GM19239 (cell line): ENCODE data around the gene TEKT5.

- RRBS, result no CpG with 5 or more reads among the region's 4 CpGs
Measured at GRCh38 chr16:7351918-7352232, 1238.4 kb downstream of the TMEM114 start.

DNA sequence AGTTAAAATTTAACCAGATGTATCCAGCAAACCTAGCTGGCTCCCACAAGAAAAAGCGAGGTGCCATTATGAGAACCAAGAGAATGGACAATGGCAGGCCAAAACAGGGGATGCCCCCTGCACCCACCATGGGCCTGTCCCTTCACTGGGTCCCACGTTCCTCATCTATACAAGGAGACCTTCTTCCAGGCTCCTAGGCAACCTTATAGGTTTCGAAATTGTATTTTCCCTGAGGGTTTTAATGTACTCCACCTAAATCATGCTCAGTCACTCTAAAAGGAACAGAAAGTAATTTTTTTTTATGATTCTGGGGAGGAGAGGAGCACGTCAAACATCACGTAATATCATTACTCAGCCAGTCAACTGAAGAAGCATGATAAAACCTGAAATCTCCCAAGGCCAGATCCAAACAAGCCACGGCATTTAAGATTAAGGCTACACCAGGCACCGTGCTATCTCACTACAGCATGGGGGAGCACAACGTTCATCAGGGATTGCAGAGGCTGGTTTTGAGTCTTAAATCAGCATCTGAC, 3.8 kb upstream of the TMEM114 start:
- RRBS, result no CpG with 5 or more reads among the region's 8 CpGs

GRCh38 chr16:8621834-8622696, 567 bp downstream of the METTL22 start:
- RRBS, result no CpG with 5 or more reads among the region's 27 CpGs

GRCh38 chr16:8626282-8626528, 4.7 kb downstream of the METTL22 start:
- RRBS, result no CpG with 5 or more reads among the region's 8 CpGs

DNA sequence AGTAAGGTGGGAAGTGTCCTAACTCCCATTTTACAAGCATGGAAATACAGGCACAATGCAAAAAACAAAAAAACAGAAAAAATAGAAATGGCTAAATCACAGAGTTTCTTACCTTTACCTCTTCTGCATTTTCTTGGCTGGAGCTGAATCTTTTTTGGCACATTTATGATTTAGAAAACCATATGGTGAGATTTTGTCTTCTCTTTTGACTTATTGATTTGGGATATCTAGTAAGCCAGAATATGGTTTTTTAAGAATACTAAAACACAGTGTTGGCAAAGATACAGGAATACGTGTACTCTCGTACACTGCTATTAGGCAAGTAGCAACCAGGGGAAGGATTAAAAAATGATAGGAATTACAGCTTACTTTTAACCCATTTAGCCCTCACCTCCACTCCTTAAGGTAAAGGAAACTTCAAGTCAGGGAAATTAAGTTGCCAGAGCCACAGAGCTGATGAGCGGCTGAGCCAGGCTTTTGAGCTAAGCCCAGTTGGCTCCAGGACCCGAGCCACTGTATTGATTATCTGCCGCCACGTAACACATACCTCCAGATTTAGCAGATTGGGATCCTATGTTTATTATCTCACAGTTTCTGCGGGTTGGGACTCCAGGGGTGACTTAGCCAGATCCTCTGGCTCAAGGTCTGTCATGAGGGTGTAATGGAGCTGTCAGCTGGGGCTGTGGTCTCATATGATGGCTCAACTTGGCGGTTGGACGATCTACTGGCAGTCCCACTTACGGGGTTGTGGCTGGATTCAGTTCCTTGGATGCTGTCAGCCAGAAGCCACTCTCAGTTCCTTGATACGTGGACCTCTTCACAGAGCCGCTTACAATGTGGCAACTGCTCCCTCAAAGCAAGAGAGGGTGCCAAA, 57.5 kb downstream of the TMEM186 start:
- RRBS, result no CpG with 5 or more reads among the region's 12 CpGs

DNA sequence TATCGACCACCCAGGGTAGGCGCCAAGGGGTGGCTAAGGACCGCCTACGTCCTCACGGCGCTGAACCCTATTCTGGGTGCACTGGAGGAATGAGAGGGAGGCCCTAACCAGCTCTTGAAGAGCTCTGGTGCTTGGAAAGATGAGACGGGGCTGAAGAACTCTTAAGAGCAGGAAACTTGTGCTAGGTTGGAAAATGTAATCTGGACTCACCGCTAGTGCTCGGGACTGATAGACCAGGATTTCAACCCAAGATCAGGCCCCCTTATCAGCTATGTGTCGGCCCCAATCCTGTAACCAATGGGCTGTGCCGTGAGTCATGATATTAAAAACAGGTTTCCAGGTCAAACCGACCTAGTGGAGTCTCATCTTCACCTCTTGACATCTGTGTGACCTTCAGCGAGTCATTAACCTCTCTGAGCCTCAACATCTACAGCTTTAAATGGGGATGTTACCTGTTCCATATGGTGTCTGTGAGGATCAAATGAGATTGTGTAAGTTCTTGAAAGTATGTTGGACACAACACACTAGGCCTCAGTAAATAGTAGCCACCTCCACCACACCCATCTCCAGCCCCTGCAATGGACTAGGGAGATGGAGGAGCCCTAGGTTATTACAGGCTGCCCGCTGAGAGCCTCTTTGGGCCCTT, 496 bp downstream of the PMM2 start:
- RRBS, result no CpG with 5 or more reads among the region's 14 CpGs

- RRBS, result no CpG with 5 or more reads among the region's 11 CpGs
Measured at GRCh38 chr16:8839437-8840211, 29.2 kb downstream of the CARHSP1 start.

DNA sequence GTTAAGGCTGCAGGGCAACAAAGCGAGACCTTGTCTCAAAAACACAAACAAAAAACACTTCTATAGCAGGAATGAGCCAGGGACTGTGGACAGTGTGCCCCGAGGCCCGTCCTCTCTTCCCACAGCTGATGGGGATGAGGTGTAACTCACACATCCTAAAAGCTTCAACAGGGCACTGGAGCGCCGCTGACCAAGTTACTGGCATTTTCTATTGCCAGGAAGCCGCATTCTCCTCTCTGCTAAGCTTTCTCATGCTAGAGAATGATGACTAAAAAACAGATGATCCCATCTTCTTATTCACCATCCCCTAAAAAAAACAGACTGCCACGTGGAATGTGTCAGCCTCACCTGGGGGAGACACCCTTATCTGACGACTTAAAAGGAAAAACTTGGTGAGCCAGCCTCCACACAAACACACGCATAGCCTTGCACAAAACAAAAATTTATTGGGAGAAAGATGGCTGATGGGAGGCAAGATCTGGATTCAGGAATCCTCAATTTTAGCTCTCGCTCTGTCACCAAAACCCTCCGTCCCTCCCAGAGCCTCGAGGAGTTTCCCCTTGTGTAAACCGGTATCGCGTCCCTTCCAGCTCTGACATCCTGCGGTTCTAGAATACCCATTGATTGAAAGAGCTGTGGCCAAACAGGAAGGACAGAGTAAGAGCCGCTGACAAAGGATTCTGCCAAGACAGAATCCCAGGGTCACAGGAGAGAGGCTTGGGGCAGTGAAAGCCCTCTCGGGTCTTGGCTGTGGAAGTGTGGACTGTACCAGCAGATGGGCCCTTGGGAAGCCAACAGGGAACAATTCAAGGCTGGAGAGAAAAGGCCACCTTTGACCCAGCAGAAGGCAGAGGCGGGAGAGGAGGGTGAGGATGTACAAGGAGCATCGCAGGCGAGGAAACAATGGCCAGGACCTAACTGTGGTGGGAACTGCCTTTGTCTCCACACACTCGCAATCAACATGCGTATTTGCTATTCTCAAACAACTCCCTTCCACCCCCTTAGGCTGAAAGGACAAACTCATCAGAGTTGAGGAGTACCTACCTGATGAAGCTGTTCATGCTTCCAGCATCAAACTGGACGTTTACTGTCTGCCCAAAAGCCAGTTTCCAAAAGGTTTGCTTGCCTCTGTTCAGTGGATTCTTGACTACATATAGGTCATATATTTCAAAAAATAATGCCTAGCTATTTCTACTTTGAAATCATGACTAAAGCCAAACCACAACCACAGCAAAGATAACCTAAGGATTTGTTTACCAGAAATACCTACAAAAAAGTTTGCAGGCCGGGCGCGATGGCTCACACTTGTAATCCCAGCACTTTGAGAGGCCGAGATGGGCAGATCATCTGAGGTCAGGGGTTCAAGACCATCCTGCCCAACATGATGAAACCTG, 15.8 kb downstream of the CARHSP1 start:
- RRBS, result no CpG with 5 or more reads among the region's 28 CpGs

- RRBS, result no CpG with 5 or more reads among the region's 5 CpGs
Measured at GRCh38 chr16:8856707-8857203, 12.1 kb downstream of the CARHSP1 start.

DNA sequence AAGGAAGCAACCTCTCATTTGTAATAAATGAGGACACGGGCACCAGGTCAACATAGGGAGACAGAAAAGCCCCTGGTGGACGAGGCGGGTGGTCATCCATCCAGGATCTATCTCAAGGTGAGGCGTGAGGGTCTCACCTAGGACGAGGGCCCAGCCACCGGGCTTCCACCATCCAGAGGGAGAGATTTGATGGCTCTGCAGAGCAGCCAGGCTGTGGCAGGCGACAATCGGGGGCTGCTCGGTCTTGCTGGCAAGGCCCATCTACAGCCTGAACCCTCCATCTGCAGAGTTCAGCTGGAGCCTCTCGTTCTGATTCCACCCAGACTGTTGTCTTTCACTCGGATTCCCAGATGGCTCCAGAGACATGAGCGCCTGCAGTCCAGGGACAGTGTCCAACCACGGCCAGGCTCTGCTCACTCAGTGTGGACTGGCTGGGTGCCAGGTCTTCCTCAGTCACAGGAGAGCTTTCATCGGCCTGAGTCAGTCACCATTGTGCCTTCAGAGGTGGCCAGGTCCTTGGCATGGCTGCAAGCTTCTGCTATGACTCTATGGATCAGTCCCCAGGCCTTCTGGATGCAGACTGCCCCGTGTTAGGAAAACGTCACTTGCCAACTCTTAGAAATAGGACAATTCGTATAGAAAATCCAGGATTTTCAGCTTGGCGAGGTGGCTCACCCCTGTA, 5.9 kb downstream of the LITAFD start:
- RRBS, result no CpG with 5 or more reads among the region's 18 CpGs

DNA sequence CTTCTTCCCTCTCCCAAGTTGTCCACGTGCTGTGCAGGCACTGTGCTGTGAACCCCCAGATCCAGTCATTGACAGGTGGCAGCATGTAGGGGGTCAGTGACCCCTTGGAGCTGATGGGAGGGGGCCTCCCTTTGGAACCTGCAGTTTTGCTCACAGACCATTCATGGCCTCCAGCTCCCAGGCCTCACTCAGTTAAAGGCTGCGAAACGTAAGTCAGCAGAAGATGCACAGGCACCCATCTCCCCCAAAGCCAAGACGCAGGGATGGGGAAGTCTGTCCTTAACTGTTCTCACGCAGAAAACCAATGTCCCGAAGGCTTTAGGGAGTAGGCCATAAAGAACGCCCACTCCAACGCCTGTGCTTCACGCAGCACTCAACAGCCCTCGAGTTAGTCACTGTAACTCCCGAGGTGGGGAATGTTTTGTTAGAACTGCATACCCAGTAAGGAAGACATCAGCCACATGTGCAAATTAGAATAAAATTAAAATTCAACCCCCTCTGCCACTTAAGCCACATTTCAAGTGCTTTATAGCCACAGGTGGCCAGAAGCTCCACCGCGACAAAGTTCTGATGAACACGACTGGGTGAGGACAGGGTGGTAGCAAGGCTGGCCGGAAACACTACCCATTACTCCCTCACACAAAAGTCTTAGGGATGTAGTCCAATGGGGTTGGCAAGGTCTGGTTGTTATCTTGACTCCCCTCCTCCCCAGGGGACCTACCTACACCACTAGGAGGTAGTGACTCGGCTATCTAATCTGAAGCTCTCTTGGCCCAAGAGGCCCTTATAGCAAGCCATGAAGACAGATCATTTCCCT, 8.1 kb downstream of the LITAFD start:
- RRBS, result no CpG with 5 or more reads among the region's 16 CpGs

- RRBS, result no CpG with 5 or more reads among the region's 15 CpGs
Measured at GRCh38 chr16:8958198-8959187, 5.2 kb downstream of the USP7 start.

GRCh38 chr16:9100657-9101952, 9.7 kb downstream of the HAPSTR1 start:
- RRBS, result no CpG with 5 or more reads among the region's 8 CpGs

GRCh38 chr16:9122618-9123301, 31.3 kb downstream of the HAPSTR1 start:
- RRBS, result no CpG with 5 or more reads among the region's 4 CpGs

- RRBS, result 95% methylated on average over 4 of the region's 17 CpGs
Measured at GRCh38 chr16:9125259-9125928, 34.0 kb downstream of the HAPSTR1 start.

- RRBS, result no CpG with 5 or more reads among the region's 9 CpGs
Measured at GRCh38 chr16:9369981-9370570, 278.6 kb downstream of the HAPSTR1 start.

DNA sequence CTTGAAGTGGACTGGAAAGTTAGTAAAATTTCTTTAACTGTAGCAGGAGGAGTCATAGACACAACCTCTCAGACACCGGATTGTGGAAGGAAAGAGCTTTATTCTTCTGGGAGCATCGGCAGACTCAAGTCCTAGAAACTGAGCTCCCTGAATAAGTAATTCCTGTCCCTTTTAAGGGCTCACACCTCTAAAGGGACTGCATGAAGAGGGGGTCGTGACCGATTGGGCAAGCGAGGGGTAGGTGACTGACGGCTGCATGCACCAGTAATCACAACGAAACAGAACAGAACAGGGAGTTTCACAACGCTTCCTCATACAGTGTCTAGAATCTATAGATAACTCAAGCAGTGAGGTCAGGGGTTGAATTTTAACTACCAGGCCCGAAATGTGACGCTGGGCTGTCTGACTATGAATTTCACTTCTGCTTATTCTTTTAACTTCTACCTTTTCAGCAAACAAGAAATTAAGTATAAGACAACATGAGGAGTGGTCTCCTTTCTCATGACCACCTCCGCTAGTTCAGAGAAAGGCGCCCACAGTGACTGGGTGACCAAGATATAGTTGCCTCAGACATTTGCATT, 88.5 kb upstream of the ATF7IP2 start:
- RRBS, result no CpG with 5 or more reads among the region's 12 CpGs

DNA sequence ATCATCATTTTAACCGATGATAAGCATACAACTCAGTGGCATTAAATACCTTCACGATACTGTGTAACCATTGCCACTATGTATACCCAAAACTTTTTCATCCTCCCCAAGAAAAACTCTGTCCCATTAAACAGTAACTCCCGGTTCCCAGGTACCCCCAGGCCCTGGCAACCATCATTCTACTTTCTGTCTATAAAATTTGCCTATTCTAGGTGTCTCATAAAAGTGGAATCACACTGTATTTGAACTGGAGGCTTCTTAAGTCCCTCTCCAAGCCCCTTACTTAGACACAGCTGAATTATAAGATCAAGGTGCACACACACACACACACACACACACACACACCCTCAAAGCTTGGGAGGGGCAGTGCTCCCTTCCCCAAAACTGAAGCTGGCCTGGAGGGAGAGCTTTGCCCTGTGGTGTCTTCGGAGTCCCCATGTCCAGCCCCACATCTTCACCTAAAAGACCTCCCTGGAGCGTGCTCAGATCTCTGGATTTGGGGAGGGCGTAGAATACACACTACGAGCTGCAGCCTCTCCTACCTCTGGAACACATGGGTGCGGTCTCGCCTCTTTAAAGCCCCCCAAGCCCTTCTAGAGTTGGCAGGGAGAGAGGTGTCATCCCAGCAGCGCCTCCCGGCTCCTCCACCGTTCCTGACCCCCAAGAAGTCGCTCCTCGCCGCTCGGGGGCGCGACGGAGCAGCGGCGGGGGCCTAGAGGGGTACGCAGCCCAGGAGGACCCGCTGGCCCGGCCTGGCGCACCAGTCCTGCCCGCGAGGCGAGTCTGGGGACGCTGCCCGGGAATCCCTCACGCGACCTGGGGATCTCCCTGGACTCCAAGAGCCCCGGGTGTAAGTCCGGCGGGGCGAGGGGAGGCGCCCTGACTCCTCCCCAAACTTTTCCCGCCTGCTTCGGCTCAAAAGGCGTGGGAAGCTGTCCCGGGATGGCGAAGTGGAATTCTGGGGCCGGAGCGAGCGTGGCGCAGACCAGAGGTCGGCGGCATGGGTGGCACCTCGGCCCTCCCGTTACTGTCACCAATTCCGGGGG, 680 bp downstream of the EMP2 start:
- RRBS, result 5% methylated on average over 26 of the region's 51 CpGs

DNA sequence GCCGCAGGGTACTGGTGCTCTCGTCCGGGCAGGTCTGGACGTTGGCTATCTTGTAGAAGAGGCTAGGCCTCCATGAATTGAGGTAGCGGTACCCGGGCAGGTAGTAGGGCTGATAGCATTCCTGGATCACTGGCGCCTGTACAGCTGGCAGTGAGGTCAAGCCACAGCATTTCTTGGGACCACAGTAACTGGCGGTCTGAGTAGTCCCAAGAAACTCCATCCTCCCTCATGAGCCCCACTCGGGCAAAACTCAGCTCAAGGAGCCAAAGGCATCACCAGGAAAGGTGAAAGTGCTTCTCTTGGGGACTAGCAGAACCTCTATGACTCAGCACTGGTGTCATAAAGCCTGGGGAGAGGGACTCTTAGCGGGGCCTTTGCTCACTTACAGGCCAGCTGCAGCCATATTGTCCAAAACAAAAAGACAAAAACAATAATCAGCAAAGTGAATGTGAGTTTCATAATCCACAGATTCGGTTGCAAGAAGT, at the start of gene TEKT5:
TSS of gene TEKT5 (minus strand) at position 277 of the 485 bp plus-strand sequence.
- RRBS, result 72% methylated on average over 4 of the region's 11 CpGs

- RRBS, result no CpG with 5 or more reads among the region's 15 CpGs
Measured at GRCh38 chr16:10737395-10737927, 6.2 kb upstream of the NUBP1 start.